Metastatic Breast Carcinoma in the Brain (tissue), 10 donors: ENCODE data around the gene SCAMP2.

- PRO-cap, 10 experiments: peak in 3 of 10 experiments; most common plus-strand start chr15:74790545 (in 1); most common minus-strand start chr15:74790436 (in 2)
Observed at GRCh38 chr15:74789921-74790992, 8.4 kb downstream of the CSK start.

- PRO-cap, 10 experiments: no peak in any of the 10 experiments
Observed at GRCh38 chr15:74795181-74796331, 13.7 kb downstream of the CSK start.

DNA sequence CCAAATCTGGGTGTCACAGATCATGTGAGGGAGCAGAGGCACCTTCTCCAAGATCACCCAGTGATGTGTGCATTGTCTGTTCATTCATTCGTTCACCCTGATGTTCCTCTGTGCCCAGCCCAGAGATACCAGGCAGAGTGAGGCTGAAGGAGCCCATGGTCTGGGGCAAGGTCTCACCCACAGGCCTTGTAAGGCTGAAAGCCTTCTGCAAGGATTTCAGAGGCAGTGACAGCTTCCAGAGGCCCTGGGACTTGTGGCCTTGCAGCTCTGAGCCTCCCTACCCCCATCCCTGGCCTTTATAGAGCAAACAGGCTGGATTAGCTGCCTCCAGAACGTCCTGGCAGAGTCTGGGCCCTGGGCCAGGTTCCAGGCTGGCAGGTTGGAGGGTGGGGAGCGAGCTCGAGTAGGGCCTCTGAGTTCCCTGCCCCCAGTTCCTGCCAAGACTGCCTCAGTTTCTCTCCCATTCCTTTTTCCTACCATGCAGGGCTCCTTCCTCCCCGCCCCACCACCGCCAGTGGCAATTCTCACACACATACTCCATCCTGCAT, 2.4 kb downstream of the LMAN1L start:
- PRO-cap, 10 experiments: peak in 6 of 10 experiments; most common plus-strand start position 377 of the sequence (in 5); most common minus-strand start position 269 of the sequence (in 6)

GRCh38 chr15:74869313-74870381, 3.5 kb downstream of the SCAMP2 start:
- PRO-cap, 10 experiments: peak in 3 of 10 experiments; most common plus-strand start chr15:74870124 (in 1); most common minus-strand start chr15:74870044 (in 2)

- PRO-cap, 10 experiments: peak in 10 of 10 experiments; most common plus-strand start chr15:74873130 (in 8); most common minus-strand start chr15:74873351 (in 10)
Observed at GRCh38 chr15:74872669-74873644, at the start of gene SCAMP2. SCAMP2 (minus strand) TSS chr15:74873365.

DNA sequence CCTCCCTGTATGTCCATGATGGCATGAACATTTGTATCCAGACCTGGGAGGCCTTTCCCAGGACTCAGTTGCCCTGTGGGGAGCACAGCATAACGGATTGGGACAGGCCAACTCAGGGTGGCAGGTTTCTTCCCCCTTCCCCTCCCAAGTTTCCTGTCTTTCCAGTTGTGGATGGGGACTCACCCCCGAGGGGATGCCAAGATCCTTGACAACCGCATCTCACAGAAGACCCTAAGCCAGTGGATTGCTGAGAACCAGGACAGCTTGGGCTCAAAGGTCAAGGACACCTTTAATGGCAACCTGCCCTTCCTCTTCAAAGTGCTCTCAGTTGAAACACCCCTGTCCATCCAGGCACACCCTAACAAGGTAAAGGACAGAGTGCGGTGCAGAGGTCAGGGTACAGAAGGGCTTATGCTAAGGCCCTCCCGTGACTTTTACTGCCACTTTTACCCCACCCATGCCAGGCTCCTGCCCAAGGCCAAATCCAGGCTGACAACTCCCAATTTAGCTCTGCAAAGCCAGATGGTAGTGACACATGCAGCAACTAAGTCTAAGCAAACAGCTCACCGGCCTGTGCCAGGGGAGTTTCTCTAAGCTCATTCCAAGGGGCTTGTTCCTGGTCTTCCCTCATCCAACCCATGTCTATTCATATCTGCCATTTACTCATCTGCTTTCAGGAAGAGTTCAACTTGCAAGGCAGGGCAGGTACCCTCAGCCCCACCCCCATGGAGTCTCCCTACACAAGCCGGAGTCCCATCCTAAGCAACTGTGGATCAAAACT, 1.6 kb downstream of the MPI start:
- PRO-cap, 10 experiments: no peak in any of the 10 experiments

DNA sequence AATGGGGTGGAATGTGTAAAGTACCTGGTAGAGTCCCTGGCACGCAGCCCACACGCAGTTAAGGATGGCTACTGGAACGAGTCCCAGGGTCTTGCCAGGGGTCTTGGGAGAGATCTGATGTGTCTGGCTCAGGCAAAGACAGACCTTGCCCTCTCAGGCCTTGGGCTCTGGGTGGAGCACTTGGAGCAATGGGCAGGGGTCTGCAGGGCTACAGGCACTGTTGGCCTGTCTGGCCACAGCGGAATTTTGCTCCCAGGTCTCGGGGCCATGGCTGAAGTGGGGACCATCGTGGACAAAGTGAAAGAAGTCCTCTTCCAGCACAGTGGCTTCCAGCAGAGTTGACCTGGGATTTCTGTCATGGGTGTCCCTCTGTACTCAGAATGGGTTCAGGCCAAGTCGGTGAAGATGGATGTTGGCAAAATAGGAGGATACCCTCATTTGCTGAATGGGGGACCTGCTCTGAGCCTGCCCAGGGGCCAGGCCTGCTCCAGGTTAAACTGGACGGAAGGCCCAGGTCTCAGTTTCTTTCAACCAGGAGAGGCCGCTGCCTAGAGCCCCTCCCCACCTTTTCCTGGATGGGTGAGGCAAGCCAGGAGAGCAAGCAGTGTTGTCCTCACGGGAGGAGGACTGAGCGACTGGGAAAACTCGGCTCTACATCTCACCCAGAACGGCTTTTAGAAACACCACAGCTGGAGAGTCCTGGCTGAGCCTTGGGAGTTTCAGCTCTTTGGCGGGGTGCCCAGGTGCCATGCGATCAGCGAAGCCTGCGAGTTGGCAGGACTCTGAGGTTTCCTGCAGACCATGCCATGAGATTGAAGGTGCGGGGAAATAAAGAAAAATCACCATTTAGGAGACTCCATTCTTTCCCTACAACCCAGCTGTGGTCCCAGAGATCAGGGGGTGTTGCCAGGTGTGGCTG, 25.8 kb downstream of the PPCDC start:
- PRO-cap, 10 experiments: peak in 1 of 10 experiments; most common plus-strand start position 604 of the sequence (in 1)

DNA sequence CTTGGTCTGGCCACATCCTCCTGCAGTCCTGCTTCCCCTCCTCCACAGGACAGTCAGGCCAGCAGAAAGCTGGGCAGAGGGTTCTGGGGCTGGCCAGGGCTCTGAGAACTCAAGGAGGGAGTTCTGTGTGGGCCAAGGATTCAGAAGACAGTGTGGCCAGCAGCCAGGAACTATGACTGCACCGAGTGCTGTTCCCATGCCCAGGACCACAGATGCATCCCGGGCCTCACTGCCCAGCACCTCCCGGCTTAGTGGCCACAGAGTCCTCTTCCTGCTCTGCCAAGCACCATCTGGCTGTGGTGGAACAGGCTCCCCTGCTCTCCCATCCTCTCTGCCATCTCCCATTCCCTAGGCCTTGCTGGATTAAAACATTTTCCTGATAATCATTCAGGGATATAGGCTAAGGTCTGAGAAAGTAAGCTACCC, 21.2 kb upstream of the C15orf39 start:
- PRO-cap, 10 experiments: peak in 1 of 10 experiments; most common plus-strand start position 139 of the sequence (in 1); most common minus-strand start position 111 of the sequence (in 1)

DNA sequence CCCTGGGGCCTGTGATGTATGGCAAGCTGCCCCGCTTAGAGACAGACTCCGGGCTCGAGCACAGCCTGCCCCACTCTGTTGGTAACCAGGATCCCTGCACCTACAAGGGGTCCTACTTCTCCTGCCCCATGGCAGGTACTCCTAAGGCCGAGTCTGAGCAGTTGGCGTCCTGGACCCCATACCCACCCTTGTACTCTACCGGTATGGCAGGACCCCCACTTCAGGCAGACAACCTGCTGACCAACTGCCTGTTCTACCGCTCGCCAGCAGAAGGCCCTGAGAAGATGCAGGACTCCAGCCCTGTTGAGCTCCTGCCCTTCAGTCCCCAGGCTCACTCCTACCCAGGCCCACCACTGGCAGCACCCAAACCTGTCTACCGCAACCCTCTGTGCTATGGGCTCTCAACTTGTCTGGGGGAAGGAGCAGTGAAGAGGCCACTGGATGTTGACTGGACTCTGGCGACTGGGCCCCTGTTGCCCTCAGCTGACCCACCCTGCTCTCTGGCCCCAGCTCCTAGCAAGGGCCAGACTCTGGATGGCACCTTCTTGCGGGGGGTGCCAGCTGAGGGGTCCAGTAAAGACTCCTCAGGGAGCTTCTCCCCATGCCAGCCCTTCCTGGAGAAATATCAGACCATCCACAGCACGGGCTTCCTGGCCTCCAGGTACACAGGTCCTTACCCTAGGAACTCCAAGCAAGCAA, 4.5 kb downstream of the C15orf39 start:
- PRO-cap, 10 experiments: no peak in any of the 10 experiments

- PRO-cap, 10 experiments: no peak in any of the 10 experiments
Observed at GRCh38 chr15:75380263-75380976, 12.0 kb upstream of the MAN2C1 start.

DNA sequence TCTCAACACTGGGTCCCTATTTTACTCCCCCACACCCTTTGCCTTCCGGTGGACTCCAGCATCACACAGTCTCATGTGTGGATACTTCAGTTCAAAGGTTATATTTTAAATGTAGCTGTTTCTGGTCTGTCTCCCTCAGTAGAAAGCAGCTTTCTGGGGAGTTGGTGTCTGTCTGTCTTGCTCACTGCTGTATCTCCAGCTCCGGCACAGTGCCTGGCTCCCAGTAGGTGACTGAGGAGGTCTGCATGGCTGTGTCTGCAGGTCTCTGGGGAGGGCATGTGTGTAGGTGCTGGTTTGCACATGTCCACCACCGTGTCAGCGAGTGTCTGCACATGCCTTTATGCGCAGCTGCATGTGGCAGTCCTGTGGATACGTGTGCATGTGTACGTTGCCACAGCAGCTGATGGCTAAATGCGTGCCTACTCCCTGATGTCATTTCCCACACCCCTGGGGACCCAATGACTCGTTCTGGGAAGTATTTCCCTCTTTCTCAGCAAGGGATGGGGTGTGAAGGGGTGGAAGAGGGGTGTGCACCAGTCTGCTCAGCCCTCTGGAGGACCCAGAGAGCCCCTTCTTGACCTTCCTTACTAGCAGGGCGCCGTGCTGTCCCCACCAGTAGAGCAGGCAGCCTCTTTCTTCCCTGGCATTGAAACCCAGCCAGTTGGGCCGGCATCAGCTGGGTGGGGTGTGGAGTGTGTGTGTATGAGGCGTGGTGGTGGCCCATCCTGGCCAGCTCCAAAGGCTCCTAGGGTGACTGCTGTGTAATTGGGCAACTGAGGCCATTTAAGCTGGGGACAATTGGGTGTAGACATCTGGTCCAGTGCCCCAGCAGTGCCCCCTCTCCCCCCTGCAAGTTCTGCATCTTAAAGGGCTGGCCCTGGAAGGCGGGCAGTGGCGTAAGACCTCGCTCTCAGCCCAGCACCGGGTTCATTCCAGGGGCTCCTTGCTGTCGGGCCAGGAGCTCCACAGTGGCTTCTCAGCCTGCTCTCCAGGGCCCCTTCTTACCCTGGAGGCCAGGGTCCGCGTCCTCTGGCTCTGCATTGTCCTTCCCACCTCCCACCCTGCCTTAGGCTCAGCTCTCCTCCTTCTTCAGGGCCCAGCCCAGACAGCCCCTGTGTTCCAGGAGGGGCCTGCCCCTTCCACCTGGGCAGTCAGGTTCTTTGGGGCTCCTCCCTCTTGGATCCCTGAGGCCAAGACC, 19.2 kb downstream of the SNX33 start:
- PRO-cap, 10 experiments: peak in 1 of 10 experiments; most common minus-strand start position 328 of the sequence (in 1)

- PRO-cap, 10 experiments: no peak in any of the 10 experiments
Observed at GRCh38 chr15:75699438-75699883, 13.2 kb downstream of the CSPG4 start.

GRCh38 chr15:75723485-75723791, 403 bp upstream of the ODF3L1 start:
- PRO-cap, 10 experiments: no peak in any of the 10 experiments

GRCh38 chr15:75758239-75758930, 34.5 kb downstream of the ODF3L1 start:
- PRO-cap, 10 experiments: peak in 9 of 10 experiments; most common plus-strand start chr15:75758610 (in 5); most common minus-strand start chr15:75758470 (in 6)

DNA sequence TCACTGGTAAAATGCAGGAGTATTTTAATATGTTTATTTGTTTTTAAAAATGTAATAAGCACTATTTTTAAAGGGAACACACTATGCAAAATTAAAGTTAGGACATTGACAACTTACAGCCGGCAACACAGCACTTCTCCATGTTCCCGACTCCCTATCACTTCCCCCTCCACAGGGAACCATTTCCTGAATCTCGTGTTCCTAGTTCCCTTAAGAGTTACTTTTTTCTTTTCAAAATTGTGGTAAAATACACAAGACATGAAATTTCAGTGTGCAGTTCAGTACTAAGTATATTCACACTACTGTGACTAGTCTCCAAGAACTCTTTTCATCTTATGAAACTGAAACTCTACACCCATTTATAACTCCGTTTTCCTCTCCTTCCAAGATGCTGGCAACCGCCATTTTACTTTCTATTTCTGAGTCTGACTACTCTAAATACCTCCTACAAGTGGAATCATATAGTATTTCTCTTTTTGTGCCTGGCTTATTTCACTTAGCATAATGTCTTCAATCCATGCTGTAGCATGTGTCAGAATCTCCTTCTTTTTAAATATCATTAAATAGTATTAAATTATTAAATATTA, 26.0 kb upstream of the UBE2Q2 start:
- PRO-cap, 10 experiments: peak in 1 of 10 experiments; most common minus-strand start position 335 of the sequence (in 1)

GRCh38 chr15:75922560-75923413, 19.1 kb downstream of the FBXO22 start:
- PRO-cap, 10 experiments: no peak in any of the 10 experiments

DNA sequence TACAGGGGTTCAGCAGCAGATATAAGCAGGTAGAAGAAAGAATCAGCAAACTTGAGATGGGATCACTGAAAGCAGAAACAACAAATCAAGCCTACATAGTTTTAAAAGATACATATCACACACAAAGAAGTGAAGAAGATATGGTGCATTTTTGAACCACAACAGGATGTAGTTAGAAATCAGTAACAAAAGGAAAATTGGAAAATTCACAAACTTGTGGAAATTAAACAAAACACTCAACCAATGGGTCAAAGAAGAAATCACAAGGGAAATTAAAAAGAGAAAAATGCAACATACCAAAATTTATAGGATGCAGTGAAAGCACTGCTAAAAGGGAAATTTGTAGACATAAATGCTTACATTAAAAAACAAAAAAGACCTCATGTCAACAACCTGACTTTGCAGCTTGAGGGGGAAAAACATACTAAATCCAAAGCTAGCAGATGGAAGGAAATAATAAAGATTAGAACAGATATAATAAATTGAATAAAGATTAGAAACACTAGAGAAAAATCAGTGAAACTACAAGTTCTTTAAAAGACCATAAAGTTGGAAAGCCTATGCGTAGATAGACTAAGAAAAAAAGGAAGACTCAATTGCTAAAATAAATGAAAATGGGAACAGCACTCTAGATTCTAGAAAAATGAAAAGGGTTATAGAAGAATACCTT, 35.1 kb downstream of the FBXO22 start:
- PRO-cap, 10 experiments: no peak in any of the 10 experiments

GRCh38 chr15:75941466-75942680, 38.2 kb downstream of the FBXO22 start:
- PRO-cap, 10 experiments: no peak in any of the 10 experiments

GRCh38 chr15:76279840-76280579, 31.3 kb downstream of the ETFA start:
- PRO-cap, 10 experiments: no peak in any of the 10 experiments

- PRO-cap, 10 experiments: no peak in any of the 10 experiments
Observed at GRCh38 chr15:76286320-76286562, 25.0 kb downstream of the ETFA start.